ENCODE measurements around a stretch of chr1.

GRCh38 chr1:231393578-231394223 is 28.4 kb downstream of the EGLN1 start:
- PRO-cap: no peak
- RAMPAGE, long total RNA, 2 experiments: no peak in any of the 2 experiments

DNA sequence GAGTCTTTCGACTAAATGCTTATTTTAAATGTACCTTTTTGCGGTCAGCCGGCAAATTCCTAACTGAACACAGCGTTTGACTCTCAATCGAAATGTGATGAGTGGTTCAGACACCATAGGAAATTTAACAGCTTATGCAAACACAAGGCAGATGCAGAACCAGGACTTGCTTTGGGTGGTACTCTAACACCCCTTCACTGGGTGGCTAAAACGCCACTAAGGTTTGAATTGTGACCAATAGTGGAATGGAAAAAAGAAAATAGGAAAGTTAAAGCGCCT is 1.7 kb downstream of the EGLN1 start:
- PRO-cap: no peak
- RAMPAGE, long total RNA, 2 experiments: no peak in any of the 2 experiments

DNA sequence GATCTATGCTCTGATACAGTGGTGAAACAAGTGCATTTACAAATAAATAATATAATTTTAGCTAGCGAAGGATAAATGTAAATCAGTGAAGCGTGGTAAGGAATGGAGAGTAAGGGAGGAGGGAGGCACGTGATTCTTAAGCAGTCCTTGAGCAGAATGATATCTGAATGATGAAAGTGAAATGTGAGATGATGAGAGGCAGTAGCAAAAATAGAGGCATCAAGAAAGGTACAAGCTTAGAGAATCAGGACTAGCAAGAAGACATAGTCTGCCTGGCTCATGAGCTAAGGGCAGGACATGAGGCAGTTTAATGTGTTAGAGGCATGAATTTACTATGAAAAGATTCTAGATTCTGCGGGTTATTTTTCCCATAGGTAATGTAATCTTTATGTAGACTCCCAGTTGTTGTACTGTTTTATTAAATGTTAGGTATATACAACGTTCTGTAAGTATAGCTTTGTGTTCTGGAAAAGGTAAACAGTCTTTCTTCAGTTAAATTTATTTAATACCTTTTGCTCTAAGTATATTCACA is 6.4 kb downstream of the TSNAX start:
- PRO-cap: no peak
- RAMPAGE, long total RNA, 2 experiments: no peak in any of the 2 experiments

GRCh38 chr1:231605482-231605715 is 21.2 kb upstream of the DISC1 start:
- PRO-cap: no peak
- RAMPAGE, long total RNA, 2 experiments: no peak in any of the 2 experiments

DNA sequence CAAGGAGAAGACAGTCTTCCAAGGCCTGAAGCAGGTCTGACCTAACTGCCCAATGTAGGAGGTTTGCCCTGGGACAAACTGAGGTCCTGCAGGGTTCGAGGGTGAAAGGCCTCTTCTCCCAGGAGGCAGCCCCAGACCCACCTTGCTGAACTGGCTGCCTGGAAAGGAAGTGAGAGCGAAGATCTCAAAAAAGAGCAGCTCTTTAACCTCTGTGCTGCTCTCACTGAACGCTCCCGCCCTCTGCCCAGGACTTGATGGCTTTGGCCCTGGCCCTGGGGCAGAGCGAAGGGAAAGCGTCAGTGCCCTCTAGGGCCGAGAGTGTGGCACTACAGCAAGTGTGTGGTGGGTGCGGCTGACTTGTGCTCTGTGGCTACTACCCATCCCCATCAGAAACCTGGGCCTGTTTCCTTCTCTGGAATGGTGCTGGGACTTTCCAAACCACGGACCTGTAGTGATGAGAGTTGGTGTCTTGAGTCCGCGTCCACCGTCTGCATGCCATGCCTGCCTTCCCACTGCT is 180.0 kb downstream of the DISC1 start:
- PRO-cap: no peak
- RAMPAGE, long total RNA, 2 experiments: no peak in any of the 2 experiments

DNA sequence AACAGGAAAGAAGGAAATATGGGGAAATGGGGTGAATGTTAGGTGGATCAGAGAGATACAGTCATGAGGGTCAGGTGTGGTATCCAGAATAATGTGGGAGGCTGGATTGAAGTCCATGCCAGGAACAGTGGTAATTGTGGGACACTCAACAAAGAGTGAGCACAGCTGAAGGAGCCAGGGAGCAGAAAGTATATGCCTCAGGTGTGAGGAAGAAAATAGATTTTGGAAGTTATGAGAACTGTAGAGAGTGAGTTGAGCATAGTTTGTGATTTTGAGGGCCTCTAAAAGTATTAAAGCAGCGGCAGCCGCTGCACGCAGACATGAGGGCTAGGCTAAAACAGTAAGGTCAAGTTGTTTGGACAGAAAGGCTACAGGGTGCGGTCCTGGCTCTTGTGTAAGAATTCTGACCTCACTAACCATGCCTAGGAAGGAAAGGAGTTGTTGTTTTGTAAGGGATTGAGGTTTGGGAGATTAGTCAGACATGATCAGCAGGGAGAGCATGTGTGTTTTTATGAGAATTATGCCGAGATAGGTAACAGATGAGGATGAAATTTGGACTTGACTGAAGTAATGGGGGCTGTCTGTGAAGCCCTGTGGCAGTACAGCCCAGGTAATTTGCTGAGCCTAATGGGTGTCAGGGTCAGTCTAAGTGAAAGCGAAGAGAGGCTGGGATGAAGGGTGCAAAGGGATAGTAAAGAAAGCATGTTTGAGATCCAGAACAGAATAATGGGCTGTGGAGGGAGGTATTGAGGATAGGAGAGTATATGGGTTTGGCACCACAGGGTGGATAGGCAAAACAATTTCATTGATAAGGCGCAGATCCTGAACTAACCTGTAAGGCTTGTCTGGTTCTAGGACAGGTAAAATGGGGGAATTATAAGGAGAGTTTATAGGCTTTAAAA is 205.6 kb downstream of the DISC1 start:
- PRO-cap: no peak
- RAMPAGE, long total RNA, 2 experiments: no peak in any of the 2 experiments

- PRO-cap: no peak
- RAMPAGE, long total RNA, 2 experiments: no peak in any of the 2 experiments
Observed at GRCh38 chr1:231834479-231835067, 208.0 kb downstream of the DISC1 start.

DNA sequence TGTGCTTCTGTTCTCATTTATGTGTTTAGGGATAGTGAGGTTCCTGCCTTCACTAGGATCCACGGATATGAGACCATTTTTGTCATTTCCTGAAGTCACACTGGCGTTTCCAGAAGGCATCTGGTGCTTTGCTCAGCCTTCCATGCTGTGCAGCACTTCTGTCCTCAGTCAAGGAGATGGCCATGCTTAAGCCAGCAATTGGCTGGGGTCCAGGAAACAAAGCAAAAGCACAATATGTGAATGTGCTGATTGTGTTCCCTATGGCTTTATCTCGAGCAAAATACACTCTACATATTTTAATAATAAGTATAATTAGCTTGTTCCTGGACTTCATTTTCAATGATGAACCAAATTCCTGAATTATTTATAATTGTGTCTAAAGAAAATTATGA is 412.2 kb downstream of the DISC1 start:
- PRO-cap: no peak
- RAMPAGE, long total RNA, 2 experiments: no peak in any of the 2 experiments

DNA sequence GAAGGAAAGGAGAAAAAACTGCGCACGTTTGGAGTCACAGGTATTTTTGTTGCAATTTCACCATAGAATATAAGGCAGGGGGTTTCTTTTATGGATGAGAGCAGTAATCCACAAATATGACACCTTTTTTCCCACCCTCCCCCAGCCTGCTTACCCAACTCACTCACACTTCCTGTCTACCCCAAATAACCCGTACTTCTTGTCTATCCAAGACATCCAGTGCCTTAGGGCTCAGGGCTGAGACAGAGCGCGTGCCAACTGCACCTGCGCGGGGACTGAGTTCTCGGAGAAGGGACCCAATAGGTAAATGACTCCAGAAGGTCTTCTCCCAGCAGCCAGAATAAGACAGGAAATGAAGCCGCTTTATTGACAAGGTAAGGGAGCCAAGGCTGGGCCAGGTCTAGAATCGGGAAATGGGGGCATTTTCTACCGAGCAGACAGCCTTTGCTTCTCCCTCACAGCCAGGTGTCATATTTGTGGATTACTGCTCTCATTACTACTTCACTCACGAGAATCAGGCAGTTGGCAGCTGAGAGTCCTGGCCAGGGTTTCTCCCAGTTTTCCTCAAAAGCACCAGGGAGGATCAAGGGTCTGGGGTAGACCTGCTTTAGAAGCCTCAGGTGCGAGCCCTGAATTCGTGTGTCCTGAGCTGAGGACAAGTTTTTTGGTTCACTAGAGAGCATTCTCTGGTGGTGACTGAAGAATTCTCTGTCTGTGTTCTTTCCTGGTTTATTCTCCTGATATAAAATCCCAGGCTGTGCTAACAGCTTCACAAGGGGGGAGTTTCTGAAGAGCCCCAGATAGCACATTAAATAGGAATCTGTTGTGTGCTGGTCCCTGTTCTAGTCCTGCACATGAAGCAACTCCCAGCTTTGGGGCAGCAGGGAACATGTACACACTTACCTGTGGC is 368.8 kb downstream of the SIPA1L2 start:
- PRO-cap: no peak
- RAMPAGE, long total RNA, 2 experiments: no peak in any of the 2 experiments

GRCh38 chr1:232600267-232601051 is 29.5 kb downstream of the SIPA1L2 start:
- PRO-cap: no peak
- RAMPAGE, long total RNA, 2 experiments: no peak in any of the 2 experiments

DNA sequence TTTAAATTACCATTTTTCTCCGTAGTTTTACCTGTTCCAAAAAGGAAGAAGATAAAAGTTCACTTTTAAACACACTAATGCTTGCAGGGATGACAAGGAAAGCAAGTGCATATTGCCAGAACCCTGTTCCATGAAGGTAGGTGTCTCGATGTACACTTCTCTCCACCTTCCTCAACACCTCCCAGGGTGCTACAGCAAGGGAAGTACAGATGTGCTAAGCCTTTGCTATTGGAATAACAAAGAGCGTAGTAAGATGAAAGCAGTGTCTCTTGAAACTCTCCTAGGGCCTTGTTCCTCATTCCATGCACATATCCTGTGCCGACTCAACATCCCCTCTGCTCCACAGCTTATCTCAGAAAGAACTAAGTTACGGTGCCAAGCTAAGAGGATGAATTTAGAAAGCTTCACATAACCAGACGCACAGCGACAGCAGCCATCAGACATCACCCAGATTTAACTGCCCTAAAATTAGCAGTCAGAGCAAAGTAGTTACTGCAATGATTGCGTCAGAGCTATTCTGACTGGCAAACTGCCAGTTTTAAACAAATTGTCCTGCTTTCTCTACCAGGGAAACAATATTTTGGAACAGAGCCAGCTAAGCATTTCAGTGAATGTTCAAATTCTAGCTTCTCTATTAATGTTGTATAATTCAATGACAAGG is 9.6 kb downstream of the SIPA1L2 start:
- PRO-cap: unidirectional peak, minus-strand start at position 459 of the sequence
- RAMPAGE, long total RNA, 2 experiments: no peak in any of the 2 experiments

DNA sequence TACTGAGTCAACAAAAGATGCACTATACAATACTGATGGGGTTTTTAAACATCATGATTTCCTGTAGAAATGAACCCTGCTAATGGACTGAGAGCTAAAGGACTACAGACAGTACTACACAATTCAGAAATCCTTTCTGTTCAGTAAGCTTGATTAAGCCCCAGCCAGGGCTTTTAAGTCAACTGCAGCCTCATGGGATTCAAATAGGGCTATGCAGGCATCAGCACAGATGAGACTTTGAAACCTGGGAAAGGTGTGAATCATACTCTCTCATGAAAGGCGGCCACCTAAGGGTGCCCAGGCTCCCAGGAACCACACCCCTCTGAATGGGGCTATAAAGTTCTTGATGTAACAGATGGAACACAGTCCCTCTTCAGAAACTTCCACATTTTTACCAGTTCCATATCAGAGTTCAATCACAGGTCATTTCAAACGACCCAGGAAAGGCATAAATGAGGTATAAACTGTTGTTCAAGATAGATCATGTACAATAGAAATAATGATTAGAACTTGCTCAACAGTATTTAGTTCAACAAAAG is 7.5 kb downstream of the SIPA1L2 start:
- PRO-cap: no peak
- RAMPAGE, long total RNA, 2 experiments: no peak in any of the 2 experiments

DNA sequence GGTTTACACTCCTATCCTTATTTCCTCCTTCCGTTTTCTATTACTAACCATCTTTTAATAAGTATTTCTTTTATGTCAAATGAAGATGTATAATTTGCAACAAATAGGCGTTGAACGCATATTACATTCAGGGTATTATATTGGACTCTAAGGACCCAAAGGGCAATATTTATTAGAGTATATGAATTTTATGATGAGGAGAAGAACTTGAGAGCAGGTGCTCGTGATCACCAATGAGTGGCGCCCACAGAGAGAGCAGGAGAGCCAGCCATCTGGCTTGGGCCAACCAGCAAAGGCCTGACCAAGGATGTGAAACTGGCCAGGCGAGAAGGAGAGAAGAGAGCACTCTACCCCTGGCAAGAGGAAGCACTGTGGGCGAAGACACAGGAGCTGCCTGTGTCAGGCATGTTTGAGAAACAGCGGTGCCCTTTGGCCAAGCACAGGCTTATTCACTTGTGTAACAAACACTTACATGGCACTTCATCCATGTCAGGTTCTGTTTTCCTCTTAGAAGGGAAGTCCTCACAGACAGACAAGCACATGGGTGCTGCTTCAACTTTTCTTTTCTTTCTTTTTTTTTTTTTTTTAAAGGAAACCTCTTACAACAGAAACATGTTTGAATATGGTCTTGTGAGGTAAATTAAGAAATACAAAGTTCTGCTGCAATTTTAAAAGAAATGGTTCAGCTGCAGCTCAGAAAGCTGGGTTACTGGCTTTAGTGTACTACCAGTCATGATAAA is 4.2 kb upstream of the SIPA1L2 start:
- PRO-cap: no peak
- RAMPAGE, long total RNA, 2 experiments: no peak in any of the 2 experiments

GRCh38 chr1:232766058-232766726 is 39.0 kb upstream of the MAP10 start:
- PRO-cap: no peak
- RAMPAGE, long total RNA, 2 experiments: no peak in any of the 2 experiments

GRCh38 chr1:232950952-232951228 is 479 bp downstream of the NTPCR start:
- PRO-cap: no peak
- RAMPAGE, long total RNA, 2 experiments: no peak in any of the 2 experiments

GRCh38 chr1:233326824-233327176 is 724 bp upstream of the MAP3K21 start:
- PRO-cap: no peak
- RAMPAGE, long total RNA, 2 experiments: no peak in any of the 2 experiments

- PRO-cap: no peak
- RAMPAGE, long total RNA, 2 experiments: no peak in any of the 2 experiments
Observed at GRCh38 chr1:233354654-233355421, 27.3 kb downstream of the MAP3K21 start.

GRCh38 chr1:233359529-233360054 is 32.1 kb downstream of the MAP3K21 start:
- PRO-cap: no peak
- RAMPAGE, long total RNA, 2 experiments: no peak in any of the 2 experiments

DNA sequence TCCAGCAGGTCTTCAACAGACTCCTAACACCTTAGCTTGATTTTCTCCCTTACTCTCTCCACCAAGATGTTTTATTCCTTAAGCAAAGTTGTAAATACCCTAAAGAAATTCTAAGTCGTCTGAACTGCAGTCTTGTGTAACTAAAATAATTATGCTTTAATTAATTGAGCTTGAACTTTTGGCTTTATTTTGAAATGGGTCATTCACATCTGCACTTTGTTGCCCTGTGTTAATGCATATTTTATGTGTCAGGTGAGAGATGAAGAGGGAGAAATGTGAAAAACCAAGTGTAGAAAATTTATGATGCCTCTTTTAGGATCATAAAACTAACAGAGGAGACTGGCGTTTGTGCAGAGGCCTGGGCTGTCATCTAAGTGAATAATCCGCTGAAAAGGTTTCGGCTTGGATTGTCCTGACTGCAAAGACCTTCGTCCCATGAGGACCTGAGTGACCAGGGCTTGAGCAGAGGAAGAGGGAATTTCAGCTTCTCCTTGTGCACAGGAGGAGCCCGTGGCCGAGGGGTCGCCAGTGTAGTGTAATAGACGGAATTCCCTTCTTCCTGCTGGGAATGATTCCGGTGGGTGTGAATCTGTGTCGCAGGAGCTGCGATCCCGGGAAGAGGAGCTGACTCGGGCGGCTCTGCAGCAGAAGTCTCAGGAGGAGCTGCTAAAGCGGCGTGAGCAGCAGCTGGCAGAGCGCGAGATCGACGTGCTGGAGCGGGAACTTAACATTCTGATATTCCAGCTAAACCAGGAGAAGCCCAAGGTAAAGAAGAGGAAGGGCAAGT is 34.1 kb downstream of the MAP3K21 start:
- PRO-cap: no peak
- RAMPAGE, long total RNA, 2 experiments: no peak in any of the 2 experiments

GRCh38 chr1:233400500-233400725 is 72.9 kb downstream of the MAP3K21 start:
- PRO-cap: unidirectional peak, minus-strand start at chr1:233400604
- RAMPAGE, long total RNA, 2 experiments: no peak in any of the 2 experiments